LNCaP clone FGC (cell line): ENCODE data around the genes CNNM2, PCGF6, PDCD11 and NEURL1.

GRCh38 chr10:102473305-102473888, 12.2 kb downstream of the MFSD13A start:
- RRBS, 2 experiments, result 91 to 95% methylated on average over 6 of the region's 19 CpGs

DNA sequence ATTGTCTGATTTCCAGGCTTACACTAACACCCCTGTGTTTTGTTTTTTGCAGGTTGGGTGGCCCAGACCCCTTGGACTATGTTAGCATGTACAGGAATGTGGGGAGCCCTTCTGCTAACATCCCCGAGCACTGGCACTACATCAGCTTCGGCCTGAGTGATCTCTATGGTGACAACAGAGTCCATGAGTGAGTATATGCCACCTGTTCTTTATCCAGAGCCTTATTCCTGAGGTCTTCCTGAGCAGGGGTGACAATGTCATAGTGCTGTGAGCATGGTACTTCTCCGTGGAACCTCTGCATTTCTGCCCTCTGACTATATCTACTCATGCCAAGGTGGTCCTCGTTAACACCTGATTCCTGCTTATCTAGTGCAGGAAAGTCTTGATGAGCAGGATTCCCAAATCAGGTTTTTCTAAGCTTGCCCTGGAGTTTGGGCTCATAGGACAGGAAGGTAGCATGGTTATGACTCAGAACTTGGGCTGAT, 5.4 kb downstream of the SUFU start:
- RRBS, 2 experiments, result no CpG with 5 or more reads among the region's 4 CpGs

DNA sequence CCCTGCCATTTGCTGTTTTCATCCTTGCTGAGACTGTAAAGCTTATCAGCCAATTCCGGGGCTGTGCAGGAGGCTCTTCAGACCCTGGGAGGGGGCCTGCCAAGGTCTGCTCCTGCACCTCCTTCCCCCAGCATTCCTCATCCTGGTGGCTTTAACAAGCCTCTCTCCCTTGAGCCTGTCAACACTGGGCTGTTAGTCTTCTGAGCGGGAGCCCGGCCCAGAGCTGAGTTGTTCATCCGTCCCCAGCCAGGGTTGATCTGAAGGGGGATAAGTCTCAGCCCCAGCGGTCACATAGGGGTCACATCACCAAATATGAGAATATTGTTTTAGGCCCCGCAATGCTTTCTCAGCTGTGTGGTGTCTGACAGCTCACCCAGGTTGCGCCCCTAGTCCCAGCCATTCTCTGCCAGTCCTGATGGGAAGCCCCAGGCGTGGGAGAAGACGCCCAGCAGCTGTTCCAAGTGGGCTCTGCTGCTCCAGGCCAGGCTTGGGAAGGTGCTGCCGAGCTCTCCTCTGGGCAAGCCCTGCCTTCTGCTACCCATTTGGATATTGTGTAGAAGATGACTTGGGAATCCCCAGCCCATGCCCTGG, 23.6 kb upstream of the TRIM8 start:
- RRBS, 2 experiments, result no CpG with 5 or more reads among the region's 10 CpGs

DNA sequence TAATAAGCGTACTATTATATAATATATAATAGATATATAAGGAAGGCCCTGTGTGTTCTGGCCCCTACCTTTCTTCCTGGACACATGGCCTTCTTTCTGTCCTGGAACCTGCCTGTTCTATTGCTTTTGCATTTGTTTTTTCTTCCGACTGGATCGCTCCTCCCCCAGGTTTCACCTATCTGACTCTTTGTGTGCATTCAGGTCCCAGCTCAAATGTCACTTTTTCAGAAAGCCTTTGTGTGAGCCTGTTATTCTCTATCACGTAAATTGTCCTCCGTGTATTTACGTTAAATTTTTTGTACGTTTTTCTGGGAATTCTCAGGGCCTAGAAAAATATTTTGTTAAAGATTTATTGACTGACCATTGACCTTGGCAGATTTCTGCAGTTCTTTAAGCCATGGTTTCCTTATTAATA, 2.8 kb upstream of the TRIM8 start:
- RRBS, 2 experiments, result no CpG with 5 or more reads among the region's 7 CpGs

GRCh38 chr10:102648825-102649319, 4.6 kb downstream of the TRIM8 start:
- RRBS, 2 experiments, result no CpG with 5 or more reads among the region's 15 CpGs

GRCh38 chr10:102714967-102715218, 457 bp downstream of the SFXN2 start:
- RRBS, 2 experiments, result no CpG with 5 or more reads among the region's 17 CpGs

GRCh38 chr10:102917851-102918843, at the start of gene CNNM2:
TSS of gene CNNM2 (plus strand) at chr10:102918294.
- RRBS, 2 experiments, result 2% methylated on average over 9 of the region's 91 CpGs

DNA sequence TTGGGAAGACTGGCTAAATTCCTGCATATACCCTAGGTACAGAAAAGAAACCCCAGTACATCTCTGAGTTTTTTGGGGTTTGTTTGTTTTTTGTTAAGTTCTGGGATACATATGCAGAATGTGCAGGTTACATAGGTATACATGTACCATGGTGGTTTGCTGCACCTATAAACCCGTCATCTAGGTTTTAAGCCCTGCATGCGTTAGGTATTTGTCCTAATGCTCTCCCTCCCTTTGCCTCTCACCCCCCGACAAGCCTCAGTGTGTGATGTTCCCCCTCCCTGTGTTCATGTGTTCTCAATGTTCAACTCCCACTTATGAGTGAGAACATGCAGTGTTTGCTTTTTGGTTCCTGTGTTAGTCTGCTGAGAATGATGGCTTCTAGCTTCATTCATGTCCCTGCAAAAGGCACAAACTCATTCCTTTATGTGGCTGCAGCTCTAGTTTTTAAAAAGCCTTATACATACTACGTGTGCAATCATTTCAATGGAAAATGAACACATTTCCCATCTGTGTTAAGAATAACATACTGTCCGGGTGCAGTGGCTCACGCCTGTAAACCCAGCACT, 54.8 kb downstream of the NT5C2 start:
- RRBS, 2 experiments, result no CpG with 5 or more reads among the region's 6 CpGs

DNA sequence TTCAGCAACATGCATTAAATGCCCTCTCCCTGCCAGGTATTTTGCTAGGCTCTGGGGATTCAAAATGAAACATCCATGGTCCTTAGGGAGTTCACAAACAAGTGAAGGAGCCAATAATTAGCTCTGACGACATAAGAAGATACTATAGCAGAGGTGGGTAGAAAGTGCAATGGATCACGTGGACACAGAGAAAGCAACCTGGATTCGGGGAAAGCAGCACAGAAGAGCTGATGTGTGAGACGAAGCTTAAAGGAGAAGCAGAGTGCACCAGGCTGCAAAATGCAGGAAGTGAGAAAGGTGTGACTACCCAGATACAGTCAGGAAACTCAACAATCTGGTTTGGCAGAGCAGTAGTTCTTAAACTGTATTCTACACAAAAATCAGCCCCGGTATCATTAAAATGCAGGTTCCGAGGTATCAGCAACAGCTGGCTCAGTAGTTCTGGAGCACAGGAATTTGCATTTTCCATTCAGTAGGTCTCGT, 5.5 kb upstream of the RPEL1 start:
- RRBS, 2 experiments, result no CpG with 5 or more reads among the region's 7 CpGs

- RRBS, 2 experiments, result no CpG with 5 or more reads among the region's 140 CpGs
These were observed 727 bp downstream of the INA start for GRCh38 chr10:103277262-103278467.

DNA sequence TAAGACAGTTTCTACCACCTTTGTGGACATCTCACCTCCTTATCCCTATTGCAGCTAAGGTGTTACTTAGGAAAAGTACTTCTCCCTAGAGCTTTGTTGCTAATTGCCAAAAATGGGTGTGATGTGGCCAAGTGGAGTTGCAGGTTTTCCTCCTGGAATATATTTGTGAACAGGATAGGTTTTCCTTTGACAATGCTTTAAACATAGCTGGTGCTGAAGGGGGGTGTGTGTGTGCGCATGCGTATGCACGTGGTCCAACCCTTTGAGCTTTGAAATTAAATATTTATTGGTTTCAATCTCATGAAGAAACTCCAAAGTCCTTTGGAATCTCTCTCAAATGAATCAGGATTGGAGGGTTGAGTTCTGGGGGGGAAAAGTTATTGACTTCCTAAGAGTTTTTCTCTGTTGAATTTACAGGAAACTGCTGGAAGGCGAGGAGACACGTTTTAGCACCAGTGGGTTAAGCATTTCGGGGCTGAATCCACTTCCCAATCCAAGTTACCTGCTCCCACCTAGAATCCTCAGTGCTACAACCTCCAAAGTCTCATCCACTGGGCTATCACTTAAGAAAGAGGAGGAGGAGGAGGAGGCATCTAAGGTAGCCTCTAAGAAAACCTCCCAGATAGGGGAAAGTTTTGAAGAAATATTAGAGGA, 11.1 kb downstream of the INA start:
- RRBS, 2 experiments, result no CpG with 5 or more reads among the region's 6 CpGs

- RRBS, 2 experiments, result under 1 to 2% methylated on average over 32 of the region's 94 CpGs
These were observed at the start of gene PCGF6 for GRCh38 chr10:103350334-103351484. TSS of gene PCGF6 (minus strand) at chr10:103351140.

- RRBS, 2 experiments, result 1 to 2% methylated on average over 5 of the region's 44 CpGs
These were observed at the start of gene PDCD11 for GRCh38 chr10:103396346-103396941. TSS of gene PDCD11 (plus strand) at chr10:103396626.

DNA sequence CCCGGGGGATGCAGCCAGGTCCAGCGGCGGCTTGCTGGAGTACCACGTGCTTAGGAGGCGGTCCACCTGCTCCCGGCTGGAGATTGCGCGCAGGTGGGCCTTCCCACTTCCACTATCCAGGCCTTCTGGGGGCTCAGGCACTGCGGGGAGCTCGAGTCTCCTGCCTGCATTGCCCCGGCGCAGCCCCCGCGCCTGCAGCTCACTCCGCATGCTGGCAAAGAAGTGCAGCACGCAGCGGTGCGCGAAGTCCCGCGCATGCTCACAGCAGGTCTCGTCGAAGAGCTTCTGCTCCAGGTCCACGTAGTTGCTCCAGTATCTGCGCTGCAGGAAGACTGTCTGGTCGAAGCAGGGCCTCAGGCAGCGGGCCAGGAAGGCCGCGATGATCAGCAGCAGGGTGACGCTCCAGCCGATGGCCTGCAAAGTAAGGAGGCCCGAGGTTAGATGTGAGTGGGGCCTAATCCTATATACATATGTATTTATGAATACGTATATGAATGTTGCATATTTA, 5.7 kb downstream of the CALHM3 start:
- RRBS, 2 experiments, result 66 to 68% methylated on average over 11 of the region's 33 CpGs

DNA sequence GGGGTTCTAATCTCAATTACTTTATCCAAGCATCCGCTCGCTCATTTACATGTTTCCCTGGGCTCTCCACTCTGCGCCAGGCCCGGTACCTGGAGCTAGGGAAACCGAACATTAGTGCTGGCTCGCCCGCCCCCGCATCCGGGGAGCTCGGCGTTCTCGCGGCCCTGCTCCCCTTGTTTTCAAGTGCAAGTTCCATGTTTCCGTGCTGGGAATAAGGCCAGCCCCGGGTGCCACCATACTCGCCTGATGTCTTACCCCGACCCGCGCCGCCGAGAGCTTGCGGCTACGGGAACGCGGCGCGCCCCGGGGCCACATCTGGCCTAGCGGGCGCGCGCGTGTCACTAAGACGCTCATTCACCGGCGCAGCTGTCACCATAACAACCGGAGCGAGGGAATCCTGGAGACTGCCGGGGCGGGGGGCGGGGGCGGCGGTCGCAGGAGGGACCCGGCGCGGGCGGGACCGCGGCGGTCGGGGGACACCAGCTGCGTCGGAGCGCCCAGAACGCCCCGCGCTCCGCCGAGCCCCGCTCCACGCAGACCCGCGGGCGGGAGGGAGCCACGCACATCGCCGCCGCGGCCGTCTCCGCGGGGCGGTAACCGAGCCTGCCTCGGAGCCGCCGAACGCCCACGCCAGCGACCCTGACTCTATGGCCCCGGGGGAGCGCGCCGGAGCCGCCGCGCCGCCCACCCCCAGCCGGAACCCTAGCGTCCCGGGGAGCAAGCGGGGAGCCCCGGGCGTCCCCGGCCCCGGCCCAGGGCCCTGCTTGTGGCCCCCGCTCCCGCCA, at the start of gene NEURL1:
NEURL1 (plus strand) TSS at position 345 of the 785 bp plus-strand sequence.
- RRBS, 2 experiments, result 23 to 36% methylated on average over 37 of the region's 99 CpGs

GRCh38 chr10:103652933-103653295, 159.4 kb downstream of the NEURL1 start:
- RRBS, 2 experiments, result no CpG with 5 or more reads among the region's 8 CpGs

GRCh38 chr10:103661290-103662130, 168.0 kb downstream of the NEURL1 start:
- RRBS, 2 experiments, result 75 to 82% methylated on average over 12 of the region's 48 CpGs

DNA sequence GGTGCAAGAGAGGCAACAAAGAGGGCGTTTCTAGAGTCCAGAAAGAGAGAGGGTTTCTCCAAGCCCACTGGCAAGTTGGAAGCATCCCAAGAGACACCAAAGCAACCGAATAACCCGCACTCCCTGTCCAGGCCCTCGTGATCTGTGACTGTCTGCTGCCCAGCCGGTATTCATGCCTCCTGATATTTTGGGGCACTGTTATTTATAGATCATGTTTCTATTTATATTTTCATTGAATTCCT, 103.7 kb downstream of the SH3PXD2A start:
- RRBS, 2 experiments, result no CpG with 5 or more reads among the region's 5 CpGs

- RRBS, 2 experiments, result no CpG with 5 or more reads among the region's 5 CpGs
These were observed 97.1 kb downstream of the SH3PXD2A start for GRCh38 chr10:103758131-103758723.

- RRBS, 2 experiments, result no CpG with 5 or more reads among the region's 15 CpGs
These were observed 96.1 kb downstream of the SH3PXD2A start for GRCh38 chr10:103759004-103759969.